AG09319 (cell line): ENCODE measurements around the genes SMPD3, CYB5B, CLEC18A and FCSK.

- RRBS: 77% methylated on average over 3 of the region's 16 CpGs
Observed at GRCh38 chr16:68359785-68360469, 49.1 kb downstream of the PRMT7 start.

DNA sequence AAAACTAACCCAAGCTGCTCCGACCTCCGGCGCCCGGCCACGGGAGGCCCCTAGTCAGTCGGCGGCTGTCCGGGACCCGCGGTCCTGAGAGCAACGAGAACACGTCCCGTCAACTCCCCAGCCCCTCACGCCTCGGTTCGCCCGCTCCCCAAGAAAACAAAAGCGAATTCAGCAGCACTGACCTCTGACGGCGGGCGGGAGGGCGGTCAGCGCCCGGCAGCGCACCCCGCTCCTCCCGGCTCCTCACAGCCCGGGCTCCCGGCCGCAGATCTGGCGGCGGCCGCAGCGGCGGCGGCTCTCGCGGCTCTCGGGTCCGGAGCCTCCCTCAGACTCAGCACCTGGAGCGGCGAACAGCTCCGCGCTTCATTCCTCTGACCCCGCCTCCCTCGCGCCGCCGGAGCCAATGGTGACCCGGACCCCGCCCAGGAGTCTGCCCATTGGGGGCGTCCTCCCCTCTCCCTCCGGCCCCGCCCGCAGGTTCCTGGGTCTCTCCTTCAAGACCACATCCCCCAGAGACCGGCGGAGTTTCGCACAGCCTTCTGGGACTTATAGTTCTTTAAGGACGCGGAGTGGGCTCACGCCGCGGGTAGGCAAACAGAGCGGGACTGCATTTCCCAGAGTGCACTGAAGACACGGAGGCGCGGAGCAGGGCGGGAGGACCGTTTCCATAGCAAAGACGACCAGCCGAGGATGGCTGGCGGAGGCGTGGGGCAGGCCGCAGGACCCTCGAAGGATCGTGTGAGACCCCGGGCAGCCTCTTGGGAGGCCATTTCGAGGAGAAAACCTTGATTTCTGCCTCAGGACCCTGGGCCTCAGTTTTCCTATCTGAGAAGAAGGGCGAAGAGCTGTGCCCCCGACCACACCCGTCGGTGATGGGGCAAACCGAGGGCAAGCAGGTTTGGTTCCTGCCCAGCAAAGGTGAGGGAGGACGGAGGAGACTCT, at the start of gene SMPD3:
Gene SMPD3 (minus strand): TSS at position 338 of the 942 bp plus-strand sequence.
- RRBS: 2% methylated on average over 26 of the region's 84 CpGs

GRCh38 chr16:68470387-68471152, 22.3 kb upstream of the SMPD3 start:
- RRBS: no CpG with 5 or more reads among the region's 12 CpGs

- RRBS: 1% methylated on average over 16 of the region's 46 CpGs
Observed at GRCh38 chr16:68539371-68540052, 421 bp downstream of the ZFP90 start.

DNA sequence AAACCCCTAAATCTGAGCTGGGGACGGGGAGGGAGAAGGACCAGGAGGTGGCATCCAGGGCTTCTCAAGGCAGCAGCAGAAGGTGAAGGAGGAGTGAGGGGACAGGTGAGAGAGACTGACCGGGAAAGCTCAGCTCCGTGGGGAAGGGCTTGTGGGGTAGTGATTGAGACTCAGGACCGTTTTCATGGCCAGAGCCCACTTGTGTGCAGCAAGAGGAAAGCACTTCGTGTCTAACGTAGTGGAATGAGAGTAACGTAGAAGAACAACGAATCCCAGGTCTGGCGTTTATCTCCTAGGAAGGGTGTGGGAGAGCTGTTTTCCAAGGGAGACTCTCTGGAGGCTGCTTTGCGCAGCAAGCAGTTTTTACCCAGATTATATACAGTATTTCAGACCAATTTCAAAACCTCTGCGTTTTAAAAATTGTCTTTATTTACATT, 1.3 kb upstream of the CDH3 start:
- RRBS: no CpG with 5 or more reads among the region's 11 CpGs

DNA sequence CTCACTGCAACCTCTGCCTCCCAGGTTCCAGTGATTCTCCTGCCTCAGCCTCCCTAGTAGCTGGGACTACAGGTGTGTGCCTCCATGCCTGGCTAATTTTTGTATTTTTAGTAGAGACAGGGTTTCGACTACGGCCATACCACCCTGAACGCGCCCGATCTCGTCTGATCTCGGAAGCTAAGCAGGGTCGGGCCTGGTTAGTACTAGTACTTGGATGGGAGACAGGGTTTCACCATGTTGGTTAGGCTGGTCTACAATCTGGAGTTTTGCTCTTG, 5.2 kb downstream of the CDH1 start:
- RRBS: no CpG with 5 or more reads among the region's 8 CpGs

DNA sequence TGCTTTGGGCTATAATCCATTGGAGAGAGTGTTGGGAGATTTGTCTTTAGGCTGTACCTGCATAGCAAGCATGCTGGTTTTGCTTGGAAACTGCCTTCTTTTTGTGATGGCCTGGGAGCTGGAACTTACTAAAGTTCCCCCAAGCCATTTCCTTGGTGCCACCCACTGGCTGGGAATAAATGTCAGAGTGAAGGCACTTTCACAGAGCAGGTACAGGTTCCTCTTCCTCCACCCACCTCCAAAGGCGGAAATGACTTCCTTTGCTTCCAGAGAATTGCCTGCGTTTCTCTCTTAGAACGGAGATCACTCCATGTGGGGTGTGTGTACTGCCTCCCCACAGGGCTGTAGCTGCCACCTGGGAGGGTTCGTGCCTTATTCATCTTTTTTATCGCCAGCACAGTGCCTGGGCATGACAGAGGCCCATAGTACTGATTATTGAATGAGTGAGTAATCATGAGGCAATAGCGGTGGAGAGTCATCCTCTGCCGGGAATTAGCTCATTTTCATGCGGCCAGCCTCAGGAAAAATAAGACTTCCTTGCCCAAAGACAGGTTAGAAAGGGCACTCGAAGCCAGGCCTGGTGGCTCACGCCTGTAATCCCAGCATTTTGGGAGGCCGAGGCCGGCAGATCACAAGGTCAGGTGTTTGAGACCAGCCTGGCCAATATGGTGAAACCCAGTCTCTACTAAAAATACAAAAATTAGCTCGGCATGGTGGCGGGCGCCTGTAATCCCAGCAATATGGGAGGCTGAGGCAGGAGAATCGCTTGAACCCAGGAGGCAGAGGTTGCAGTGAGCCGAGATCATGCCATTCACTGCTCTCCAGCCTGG, 32.1 kb upstream of the HAS3 start:
- RRBS: no CpG with 5 or more reads among the region's 17 CpGs

DNA sequence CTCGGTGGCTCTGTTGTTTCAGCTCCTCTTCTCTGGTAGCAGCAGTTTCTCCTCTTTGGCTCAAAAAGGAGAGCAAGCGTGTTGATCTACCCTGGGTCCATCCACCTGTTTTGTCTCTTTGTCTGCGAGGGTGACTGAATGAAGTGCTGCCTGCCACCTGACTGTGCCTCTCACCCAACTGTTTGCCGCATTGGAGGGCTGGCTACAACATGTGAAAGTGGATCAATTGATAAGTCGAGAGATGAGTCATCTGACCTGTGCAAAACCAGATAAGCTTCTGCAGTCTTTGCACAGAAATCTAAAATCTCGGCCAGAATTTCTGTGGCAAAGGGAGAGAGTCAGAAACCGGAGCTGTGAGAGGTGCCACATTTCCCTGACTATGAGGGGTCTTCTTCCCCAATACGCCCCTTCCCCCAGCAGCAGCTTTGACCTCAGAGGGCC, 16.4 kb upstream of the HAS3 start:
- RRBS: no CpG with 5 or more reads among the region's 8 CpGs

- RRBS: under 1% methylated on average over 30 of the region's 103 CpGs
Observed at GRCh38 chr16:69187264-69188244, 590 bp downstream of the SNTB2 start.

- RRBS: no CpG with 5 or more reads among the region's 17 CpGs
Observed at GRCh38 chr16:69324050-69325230, 5.9 kb downstream of the PDF start.

GRCh38 chr16:69424002-69425122, at the start of gene CYB5B:
CYB5B (plus strand) TSS chr16:69424619.
- RRBS: 1% methylated on average over 7 of the region's 47 CpGs

GRCh38 chr16:69756927-69757344, 2.2 kb upstream of the NOB1 start:
- RRBS: no CpG with 5 or more reads among the region's 10 CpGs

DNA sequence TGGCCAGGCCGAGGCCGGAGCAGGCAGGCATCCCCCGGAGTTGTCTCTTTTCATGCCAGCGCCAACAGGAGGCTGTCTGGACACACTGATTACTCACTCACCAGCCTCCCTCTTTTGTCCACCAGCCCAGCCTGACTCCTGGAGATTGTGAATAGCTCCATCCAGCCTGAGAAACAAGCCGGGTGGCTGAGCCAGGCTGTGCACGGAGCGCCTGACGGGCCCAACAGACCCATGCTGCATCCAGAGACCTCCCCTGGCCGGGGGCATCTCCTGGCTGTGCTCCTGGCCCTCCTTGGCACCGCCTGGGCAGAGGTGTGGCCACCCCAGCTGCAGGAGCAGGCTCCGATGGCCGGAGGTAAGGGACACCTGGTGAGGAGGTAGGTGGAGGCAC, at the start of gene CLEC18A:
Gene CLEC18A (plus strand): TSS at position 199 of the 391 bp plus-strand sequence.
- RRBS: no CpG with 5 or more reads among the region's 12 CpGs

- RRBS: no CpG with 5 or more reads among the region's 1 CpG
Observed at GRCh38 chr16:69977254-69977531, 26.1 kb downstream of the CLEC18A start.

DNA sequence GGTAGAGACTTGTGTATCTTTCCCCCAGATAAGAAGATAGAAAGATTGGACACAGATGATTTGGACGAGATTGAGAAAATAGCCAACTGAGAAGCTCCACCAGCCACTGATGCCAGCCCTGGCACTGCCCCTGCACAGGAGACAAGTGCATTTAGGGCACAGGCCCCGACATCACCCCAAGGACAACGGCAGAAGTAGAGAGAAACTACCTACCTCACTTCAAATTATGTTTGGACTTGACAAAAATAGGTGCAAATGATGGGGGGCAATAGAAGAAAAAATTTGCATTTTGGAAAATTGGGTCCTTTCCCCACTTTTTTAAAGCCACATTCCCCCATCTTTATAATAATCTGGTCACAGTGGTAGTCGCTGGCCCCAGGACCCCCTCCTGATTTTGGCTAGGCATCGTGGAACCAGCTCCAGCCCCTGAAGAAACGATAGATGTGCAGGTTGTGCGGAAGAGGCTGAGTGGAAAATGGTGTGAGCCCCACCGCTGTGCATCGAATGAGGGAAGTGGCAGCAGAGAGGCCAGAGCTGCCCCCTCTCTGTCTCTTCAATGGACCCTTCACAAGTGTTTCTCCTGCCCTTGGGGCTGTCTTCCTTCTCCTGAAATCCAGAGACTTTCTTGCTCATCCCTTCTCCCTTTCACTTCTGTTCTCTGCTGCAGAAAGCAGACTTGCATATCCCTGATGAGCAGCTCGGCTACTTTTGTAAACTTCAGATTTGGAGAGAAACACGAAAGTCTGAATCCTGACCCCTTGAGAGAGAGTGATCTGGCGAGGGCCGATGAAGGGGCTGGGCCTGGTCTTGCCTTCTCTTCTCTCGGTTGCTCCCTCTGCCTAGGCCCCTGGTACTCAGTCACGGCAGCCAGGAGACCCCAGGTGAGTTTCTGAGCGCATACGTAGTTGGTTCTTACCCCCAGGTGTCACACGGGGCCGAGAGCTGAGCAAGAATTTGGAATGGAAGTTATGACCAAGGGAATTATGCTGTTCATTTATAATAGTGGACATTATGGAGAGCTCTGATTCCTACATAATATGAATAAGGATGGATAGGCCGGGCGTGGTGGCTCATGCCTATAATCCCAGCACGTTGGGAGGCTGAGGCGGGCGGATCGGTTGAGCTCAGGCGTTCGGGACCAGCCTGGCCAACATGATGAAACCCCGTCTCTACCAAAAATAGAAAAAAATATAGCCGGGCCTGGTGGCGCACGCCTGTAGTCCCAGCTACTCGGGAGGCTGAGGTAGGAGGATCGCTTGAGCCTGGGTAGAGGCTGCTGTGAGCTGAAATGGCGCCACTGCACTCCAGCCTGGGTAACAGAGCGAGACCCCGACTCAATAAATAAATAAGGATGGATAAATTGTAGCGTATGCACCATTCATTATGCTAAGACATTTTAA, 25.7 kb downstream of the DDX19A start:
- RRBS: no CpG with 5 or more reads among the region's 37 CpGs

DNA sequence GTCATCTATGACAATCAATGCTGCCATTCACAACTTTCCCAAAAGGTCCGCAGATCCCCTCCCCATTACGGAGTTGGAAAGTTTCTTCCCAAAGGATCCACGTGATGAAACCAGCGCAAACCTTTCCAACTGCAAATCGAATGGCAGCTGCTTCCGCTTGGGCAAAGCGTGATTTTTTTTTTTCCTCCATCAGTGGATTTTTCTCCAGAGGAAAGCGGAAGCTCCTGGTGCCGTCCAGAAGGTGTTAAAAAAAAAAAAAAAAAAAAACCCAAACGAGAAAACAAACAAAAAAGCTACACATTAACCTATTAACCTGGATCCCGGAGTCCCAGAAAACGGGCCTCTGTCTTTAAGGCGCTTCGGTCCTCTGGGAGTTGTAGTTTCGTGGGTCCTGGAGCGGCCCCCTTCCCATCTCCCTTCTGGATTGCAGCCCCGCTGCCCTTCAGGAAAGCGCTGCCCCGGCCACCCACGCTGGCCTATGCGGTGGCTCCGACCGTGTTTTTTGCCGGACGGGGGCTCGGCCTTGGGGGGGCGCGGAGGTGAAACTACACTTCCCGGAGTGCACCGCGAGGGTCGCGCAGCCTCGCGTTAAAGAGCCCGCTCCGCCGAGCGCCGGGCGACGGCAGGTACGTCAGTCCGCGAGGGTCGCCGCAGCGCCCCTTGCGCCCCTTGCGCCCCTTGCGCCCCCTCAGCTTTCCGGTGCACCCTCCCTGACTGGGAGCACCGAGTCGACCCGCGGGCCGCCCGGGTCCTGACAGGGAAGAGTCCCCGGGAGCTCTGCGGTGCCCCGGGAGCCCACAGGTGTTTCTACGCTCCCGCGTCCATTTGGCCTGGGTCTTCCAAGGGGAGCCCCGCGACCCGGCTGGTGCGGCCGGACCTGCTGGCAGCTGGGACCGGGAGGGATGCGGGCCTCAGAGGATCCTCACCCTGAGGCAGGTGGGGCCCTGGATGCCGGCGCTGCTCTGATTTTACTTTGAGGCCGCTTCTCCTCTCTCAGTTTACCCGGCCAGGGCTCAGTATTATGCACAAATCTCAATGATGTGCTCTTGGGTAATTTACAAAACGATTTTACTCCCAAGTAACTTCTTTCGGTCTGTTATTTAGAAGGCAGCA, at the start of gene FCSK:
Gene FCSK (plus strand): TSS at position 591 of the 1,113 bp plus-strand sequence.
- RRBS: 1% methylated on average over 48 of the region's 77 CpGs

- RRBS: no CpG with 5 or more reads among the region's 1 CpG
Observed at GRCh38 chr16:70537831-70538235, 14.2 kb downstream of the SF3B3 start.

DNA sequence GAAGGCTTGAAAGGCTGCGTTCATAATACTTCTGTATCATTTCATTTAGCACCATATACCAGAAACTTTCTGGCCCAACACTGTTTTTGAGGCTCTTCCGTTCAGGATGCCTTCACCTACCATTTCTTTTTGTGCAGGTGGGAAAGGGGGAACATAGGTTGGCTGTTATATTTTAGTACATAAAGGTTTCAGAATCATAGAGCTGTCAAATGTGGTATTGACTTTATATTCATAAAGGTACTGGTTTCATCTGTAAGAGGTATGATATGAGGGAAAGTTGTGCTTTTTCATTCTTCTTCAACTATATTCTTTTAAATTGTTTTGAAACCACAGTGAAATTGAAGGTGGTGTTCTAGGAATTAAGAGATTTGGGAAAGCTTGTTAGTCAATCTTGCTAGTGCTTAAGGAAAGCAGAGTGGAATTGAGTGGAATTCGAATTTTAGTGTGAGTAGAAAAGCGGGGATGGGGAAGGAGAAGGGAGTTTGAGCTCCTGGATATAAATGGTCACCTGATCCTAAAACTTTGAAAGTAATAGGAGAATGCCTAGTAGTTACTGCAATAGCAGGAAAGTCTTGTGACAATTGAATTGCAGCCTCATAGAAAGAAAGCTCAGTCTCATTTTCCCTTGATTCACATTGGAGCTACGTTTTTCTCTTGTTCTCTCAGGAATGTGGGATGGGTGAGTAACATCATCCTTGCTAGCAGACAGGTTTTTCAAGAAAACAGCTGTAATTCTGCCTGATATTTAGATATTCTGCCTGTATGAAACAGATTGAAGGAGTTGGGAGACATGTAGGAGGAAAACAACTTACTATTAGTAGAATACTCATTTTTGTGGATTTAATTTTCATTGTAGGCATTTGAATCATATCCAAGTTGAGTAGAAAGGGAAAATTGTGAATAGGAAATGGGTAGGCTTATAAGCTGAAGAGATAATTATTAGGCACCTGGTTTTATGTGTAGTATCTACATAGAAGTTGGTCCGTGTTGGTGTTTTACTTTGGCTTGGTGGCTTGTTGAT, 25.2 kb downstream of the SF3B3 start:
- RRBS: no CpG with 5 or more reads among the region's 6 CpGs

DNA sequence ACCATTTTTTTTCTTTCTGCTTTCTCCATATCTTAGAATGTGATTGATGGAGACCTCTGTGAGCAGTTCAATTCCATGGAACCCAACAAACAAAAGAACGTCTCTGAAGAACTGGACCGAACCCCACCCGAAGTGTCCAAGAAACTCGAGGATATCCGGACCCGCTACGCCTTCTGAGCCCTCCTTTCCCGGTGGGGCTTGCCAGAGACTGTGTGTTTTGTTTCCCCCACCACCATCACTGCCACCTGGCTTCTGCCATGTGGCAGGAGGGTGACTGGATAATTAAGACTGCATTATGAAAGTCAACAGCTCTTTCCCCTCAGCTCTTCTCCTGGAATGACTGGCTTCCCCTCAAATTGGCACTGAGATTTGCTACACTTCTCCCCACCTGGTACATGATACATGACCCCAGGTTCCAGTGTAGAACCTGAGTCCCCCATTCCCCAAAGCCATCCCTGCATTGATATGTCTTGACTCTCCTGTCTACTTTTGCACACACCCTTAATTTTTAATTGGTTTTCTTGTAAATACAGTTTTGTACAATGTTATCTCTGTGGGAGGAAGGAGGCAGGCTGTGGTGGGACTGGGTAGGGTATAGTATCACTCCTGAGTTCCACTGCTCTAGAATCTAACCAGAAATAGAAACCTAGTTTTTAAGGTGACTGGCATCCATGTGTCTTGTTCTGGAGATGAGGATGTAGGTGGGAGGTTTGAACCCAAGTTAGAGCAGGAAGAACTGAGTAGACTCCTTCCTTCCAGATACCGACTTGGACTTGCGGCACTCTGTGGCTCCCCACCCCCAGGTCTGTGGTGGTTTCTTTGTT, 48.2 kb downstream of the SF3B3 start:
- RRBS: no CpG with 5 or more reads among the region's 10 CpGs